ENCODE measurements around the genes SLC35F5 and STEAP3.

- RAMPAGE, long total RNA = no peak
- RRBS = 1% methylated on average over 15 of the region's 90 CpGs
These were observed at the start of gene SLC35F5 for GRCh38 chr2:113755797-113756907. TSS of gene SLC35F5 (minus strand) at chr2:113756642.

DNA sequence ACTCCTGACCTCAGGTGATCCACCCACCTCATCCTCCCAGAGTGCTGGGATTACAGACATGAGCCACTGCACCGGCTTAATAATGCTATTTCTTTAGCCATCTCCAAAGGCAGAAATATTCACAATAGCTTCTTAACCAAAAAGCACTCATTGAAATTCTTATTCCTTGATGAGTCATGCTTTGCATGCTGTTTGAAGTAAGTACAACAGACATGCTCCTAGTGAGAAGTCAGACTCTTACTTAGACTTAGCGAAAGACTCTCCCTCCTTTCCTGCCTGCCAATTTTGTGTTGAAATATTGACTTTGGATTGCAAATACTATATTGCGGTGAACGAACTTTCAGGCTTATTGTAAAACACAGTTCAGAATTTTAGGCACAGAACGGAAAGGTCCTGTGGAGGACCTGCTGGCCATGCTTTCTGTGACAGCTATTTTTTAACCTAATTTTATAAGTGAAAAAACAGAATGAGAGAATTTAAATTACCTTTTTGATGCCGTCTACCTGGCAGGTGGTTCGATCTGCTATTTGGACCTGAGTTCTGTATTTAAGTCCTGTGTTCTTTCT lies 4.5 kb downstream of the ACTR3 start:
- RAMPAGE, long total RNA = no peak
- RRBS = no CpG with 5 or more reads among the region's 7 CpGs

DNA sequence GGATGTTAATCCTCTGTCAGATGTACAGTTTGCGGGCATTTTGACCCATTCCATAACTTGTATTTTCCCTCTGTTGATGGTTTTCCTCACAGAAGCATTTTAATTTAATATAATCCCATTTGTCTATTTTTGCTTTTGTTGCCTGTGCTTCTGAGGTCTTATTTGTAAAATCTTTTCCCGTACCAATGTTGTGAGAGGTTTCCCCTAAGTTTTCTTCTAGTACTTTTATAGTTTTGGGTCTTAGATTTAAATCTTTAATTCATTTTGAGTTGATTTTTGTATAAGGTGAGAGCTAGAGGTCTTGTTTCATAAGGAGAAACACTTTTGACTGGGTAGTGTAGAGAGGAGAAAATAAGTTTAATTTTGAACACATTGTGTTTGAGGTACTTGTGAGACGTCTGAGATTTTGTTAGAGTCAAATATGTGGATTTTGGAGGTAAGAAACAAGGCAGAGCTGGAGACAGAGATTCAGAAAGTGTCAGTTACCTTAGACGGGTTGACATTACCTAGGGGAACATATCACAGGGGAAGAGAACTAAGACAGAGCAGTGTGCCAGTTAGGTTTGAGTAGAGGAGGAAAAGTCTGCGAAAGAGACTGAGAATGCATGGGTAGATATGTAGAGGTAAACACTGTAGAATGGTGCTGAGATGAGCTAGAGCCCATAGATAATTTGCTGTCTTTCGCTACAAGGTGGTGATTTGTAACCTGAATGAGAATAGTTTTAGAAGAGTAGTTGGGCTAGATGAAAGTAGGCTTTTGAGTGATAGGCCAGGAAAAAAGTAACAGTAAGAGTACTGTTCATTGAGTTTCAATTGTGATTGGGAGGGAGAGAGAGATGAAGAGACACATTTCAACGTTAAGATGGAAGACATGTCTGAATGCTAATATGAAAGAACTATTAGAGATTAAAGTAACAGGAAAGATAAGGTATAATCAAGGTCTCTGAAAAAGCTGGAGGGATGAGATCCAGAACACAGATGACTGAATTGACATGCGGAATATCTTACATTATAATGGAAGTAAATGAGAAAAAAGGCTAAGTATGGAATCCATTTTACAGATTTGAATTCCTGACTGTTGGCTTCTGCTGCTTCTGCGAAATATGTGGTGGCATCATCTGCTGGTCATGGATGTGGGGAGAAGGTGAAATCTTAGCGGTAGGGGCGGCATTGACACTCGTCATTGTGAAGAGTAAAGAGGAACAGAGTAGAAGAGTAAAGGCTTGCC lies 31.9 kb downstream of the ACTR3 start:
- RAMPAGE, long total RNA = no peak
- RRBS = no CpG with 5 or more reads among the region's 12 CpGs

GRCh38 chr2:113979234-113980060 lies 89.6 kb downstream of the ACTR3 start:
- RAMPAGE, long total RNA = no peak
- RRBS = 65% methylated on average over 17 of the region's 87 CpGs

GRCh38 chr2:114442318-114442517 lies 223 bp upstream of the DPP10 start:
- RAMPAGE, long total RNA = no peak
- RRBS = no CpG with 5 or more reads among the region's 2 CpGs

DNA sequence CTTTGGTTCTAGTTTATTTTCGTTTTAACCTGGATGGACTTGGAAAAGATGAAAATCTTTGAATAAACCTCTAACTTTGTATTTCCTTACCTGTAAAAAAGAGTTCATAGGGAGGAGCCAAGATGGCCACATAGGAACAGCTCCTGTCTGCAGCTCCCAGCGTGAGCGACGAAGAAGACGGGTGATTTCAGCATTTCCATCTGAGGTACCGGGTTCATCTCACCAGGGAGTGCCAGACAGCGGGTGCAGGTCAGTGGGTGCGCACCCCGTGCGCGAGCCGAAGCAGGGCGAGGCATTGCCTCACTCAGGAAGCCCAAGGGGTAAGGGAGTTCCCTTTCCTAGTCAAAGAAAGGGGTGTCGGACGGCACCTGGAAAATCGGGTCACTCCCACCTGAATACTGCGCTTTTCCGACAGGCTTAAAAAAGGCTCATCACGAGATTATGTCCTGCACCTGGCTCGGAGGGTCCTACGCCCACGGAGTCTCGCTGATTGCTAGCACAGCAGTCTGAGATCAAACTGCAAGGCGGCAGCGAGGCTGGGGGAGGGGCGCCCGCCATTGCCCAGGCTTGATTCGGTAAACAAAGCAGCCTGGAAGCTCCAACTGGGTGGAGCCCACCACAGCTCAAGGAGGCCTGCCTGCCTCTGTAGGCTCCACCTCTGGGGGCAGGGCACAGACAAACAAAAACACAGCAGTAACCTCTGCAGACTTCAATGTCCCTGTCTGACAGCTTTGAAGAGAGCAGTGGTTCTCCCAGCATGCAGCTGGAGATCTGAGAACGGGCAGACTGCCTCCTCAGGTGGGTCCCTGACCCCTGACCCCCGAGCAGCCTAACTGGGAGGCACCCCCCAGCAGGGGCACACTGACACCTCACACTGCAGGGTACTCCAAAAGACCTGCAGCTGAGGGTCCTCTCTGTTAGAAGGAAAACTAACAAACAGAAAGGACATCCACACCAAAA lies 191.1 kb upstream of the DDX18 start:
- RAMPAGE, long total RNA = no peak
- RRBS = no CpG with 5 or more reads among the region's 30 CpGs

DNA sequence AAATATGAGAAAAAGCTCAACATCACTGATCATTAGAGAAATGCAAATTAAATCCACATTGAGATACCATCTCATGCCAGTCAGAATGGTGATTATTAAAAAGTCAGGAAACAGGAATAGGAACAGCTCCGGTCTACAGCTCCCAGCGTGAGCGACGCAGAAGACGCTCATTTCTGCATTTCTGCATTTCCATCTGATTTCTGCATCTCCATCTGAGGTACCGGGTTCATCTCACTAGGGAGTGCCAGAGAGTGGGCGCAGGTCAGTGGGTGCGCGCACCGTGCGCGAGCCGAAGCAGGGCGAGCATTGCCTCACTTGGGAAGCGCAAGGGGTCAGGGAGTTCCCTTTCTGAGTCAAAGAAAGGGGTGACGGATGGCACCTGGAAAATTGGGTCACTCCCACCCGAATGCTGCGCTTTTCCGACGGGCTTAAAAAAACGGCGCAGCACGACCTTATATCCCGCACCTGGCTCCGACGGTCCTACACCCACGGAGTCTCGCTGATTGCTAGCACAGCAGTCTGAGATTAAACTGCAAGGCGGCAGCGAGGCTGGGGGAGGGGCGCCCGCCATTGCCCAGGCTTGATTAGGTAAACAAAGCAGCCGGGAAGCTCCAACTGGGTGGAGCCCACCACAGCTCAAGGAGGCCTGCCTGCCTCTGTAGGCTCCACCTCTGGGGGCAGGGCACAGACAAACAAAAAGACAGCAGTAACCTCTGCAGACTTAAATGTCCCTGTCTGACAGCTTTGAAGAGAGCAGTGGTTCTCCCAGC lies 10.6 kb upstream of the DDX18 start:
- RAMPAGE, long total RNA = no peak
- RRBS = 66% methylated on average over 1 of the region's 33 CpGs

GRCh38 chr2:117849833-117850411 lies 35.4 kb downstream of the DDX18 start:
- RAMPAGE, long total RNA = no peak
- RRBS = no CpG with 5 or more reads among the region's 9 CpGs

DNA sequence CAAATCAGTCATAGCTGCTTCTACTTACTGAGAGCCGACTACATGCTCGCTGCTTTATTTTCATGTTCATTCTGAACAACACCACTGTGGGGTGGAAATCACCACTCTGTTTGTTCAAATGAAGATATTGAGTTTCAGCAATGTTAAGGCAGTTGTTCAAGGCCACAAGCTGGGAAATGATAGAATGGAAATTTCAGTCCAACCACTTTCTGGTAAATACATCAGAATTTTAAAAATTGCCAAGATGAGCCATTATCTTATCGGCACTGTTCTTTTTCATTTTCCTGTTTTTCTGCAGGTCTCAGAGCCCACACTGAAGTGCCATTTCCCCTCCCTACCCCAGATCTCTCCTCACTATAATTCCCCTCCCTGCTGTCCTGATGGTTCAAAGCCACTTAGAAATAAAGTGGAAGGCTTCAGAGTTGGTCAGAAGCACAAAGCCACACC lies 88.5 kb downstream of the INSIG2 start:
- RAMPAGE, long total RNA = no peak
- RRBS = no CpG with 5 or more reads among the region's 3 CpGs

GRCh38 chr2:118185008-118186049 lies 97.1 kb downstream of the INSIG2 start:
- RAMPAGE, long total RNA = no peak
- RRBS = no CpG with 5 or more reads among the region's 39 CpGs

DNA sequence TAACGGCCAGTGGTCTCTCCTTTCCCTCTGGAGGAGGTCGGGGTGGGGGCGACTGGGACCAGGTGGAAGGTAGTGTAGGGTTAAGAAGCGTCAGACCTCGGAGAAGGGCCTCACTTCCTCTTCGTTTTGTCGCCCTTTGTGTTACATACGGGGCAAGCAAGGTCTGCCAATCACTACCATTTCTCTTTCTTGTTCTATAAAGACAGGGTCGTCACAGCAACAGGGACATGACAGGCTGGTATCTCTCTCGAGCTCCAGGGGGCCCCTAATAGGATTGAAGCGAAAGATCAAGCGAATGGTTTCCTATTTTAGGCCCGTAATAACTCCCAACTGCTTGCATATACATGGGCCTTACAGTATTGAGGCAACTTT lies 136.7 kb downstream of the INSIG2 start:
- RAMPAGE, long total RNA = no peak
- RRBS = no CpG with 5 or more reads among the region's 13 CpGs

GRCh38 chr2:119223280-119224184 lies at the start of gene STEAP3:
TSS of gene STEAP3 (plus strand) at chr2:119223834.
- RAMPAGE, long total RNA = start-site peak on the plus strand at chr2:119223826-119223869, 56 and 167 reads in 2 replicates
- RRBS = 1% methylated on average over 32 of the region's 85 CpGs

DNA sequence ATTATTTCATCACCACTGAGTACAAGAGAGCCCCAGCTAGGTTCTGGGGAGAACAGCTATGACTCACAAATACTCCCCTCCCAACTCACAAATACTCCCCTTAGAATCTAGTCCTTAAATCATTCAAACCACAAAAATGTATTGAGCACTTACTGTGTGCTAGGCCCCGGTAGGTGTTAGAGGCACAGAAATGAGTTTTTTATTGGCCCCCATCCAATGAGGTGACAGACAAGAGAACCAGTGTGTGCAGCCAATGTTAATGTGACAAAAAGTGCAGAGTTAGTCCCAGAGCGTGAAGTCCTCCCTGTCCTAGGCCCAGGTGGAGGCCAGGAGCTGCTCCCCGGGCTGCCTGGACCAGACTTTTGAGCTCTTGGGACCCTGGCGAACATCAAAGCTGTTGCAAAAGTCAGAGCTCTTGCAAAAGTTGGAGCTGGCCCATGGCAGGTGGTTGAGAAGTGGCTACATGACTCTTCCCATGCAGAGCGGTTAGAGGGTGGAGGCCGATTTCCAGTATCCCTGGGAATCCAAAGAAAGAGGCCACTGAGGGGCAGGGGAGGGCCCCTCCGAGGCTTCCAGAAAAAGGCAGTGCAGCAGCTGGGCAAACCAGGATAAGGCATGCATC lies 9.9 kb downstream of the STEAP3 start:
- RAMPAGE, long total RNA = no peak
- RRBS = no CpG with 5 or more reads among the region's 7 CpGs

GRCh38 chr2:119488263-119489139 lies 35.8 kb downstream of the SCTR start:
- RAMPAGE, long total RNA = no peak
- RRBS = 74% methylated on average over 1 of the region's 23 CpGs

DNA sequence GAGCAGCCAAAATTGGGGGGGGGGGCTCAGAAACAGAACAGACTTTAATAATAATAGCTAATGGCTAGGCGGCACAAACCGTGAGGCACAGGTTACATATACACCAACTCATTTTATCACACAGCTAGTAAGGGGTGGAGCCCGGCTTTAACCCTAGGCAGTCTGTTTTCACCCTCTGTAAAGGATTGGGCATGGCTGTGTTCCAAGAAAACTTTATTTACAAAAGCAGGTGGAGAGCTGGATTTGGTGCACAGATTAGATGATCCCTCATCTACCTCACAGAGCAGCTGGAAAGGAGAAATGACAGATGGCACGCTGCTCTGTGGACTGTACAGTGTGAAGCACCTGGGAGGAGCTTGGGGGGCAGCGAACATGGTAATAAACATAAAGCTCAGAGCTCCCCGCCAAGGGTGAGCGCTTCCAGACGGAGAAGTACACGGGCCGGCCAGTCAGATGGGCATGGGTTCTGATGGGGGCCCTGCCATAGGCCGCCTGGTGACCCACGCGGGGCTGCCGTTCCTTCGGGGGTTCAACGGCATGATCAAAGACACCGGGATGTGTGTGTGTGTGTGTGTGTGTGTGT lies 952 bp upstream of the TMEM177 start:
- RAMPAGE, long total RNA = no peak
- RRBS = no CpG with 5 or more reads among the region's 17 CpGs

DNA sequence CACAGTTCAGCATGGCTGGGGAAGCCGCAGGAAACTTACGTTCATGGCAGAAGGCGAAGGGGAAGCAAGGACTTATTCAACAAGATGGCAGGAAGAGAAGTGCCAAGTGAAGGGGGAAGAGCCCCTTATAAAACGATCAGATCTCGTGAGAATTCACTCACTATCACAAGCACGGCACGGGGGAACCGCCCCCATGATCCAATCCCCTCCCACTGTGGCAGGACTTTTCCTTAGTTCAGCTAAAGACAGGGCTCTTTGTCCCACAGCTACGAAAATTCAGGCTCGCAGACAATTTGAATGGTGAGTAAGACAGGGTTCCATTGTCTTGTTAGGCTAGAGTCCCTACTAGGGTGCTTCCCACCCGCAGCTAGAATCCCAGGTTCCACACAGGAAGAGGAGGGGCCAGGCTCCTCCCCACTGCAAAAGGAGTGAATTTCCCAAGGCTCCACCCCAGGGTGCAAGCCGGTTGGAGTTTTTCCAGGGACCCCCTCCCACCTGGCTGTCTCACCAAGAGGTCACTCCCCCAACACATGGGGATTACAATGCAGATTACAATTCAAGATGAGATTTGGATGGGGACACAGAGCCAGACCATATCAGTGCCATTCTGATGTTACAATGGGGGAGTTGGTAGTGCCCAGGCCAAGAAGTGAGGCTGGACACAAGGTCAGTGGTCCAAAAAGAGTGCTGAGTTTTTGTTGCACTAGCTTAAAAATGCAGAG lies 20.3 kb downstream of the TMEM177 start:
- RAMPAGE, long total RNA = no peak
- RRBS = no CpG with 5 or more reads among the region's 12 CpGs

DNA sequence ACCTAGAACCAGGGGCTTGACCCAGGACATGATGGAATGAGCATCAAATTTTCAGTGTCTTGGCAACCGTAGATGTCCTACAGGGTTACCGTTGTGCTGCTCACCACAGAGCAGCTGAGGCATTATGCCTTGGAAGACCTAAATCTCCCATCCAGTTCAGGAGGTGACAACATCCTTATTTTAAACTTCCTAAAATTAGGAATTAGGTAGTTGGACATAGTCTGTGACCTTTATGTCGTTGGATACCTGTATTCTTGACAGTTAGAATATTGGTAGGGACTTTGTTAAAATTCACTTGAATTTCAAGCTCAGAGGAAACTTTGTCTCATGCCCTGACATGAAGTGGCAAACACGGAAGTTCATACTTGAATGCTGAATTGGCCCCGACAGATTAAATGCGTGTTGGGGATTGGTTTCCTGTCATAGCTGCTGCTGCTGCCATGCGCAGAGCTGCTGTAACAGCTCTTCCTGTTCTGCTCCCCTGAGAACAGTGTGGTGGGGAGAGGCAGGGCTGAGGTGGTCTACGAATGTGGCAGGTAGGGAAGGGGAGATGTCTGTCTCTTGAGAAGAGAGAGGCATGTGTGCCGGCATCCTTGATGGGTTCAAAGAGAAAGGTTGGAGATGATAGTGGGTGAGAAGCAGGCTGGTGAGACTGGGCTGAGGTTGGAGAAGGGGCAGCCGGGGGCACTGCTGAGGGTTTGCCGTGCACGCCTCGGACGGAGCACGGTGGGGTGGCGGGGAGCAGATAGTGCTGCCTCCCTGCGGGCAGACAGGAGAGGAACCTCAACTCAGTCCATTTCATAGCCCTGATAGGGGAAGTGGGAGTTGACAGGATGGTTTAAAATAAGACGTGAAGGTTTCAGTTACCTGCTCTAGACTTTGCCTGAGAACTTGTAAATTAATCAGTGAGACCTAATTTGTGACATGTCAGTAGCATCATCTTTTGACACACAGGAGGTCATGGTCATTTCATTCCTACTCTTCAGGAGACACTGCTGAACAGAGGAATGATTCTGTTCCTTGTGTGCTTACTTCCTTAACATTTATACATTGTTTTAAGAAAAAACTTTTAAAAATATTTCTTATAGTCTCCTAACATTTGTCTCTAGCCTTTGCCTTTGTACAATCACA lies 46.2 kb downstream of the TMEM185B start:
- RAMPAGE, long total RNA = no peak
- RRBS = 68% methylated on average over 2 of the region's 18 CpGs

DNA sequence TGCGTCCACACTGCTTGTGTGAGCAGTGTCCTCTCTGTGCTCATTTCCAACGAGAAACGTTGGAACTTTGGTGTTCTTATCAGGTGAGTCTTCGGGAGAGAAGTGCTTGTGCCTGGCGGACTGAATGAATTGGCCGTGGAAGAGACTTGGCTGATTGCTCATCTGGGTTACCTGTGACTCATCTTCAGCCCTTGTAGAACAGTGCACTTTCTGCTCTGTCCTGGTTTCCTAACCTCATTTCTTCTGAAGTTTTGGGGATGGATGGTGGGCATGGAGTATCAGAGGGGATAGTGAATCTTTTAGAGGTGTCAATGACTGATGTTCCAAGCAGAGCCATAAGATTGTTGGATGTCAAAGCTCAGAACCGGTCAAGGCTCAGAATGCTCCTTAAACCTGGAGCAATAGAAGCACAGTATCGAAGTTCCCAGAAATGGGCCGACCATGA lies 1.0 kb downstream of the RALB start:
- RAMPAGE, long total RNA = no peak
- RRBS = no CpG with 5 or more reads among the region's 9 CpGs

DNA sequence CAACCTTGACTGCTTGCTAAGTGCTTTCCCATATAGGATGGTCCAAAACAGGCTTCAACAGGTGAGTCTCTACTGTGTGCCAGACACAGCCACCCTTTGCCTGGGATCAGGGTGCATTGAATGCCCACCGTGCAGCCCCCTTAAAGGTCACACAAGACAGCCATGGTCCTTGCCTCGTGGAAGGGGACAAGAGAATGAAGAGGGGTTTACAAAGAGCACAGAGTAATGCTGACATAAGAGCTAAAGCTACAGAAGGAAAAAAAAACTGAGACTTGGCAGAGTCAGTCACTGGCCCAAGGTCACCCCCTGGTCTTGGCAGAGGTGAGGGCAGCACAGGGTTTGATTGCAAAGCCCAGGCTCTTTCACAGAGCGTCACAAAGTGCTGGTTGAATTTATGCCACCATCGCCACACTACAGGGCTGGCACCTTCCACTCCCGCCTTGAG lies 190.1 kb downstream of the INHBB start:
- RAMPAGE, long total RNA = no peak
- RRBS = no CpG with 5 or more reads among the region's 5 CpGs

GRCh38 chr2:120591468-120591919 lies 144.2 kb upstream of the GLI2 start:
- RAMPAGE, long total RNA = no peak
- RRBS = no CpG with 5 or more reads among the region's 7 CpGs

Data from epithelial cell of alveolus of lung (primary cell).